Esophagus muscularis mucosa (tissue), 4 donors: ENCODE results near the genes D2HGDH and PDCD1.

GRCh38 chr2:241674164-241675207 lies 12.1 kb downstream of the DTYMK start:
- PRO-cap, result no peak
- RAMPAGE, long total RNA, 4 experiments, result no peak in any of the 4 experiments

DNA sequence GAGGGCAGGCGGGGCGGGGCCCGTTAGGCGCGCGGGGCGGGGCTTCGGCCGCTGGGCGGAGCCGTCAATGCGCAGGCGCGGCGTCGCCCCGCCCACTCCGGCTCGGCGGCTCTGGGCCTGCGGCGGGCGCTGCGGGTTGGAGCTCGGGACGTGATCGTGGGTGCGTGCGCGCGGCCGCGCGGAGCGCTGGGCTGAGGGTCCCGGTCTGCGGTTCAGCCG lies at the start of gene D2HGDH:
D2HGDH (plus strand) TSS at position 95 of the 219 bp plus-strand sequence.
- PRO-cap, result bidirectional peak, plus-strand start at position 95 of the sequence, minus-strand start outside the sequence
- RAMPAGE, long total RNA, 4 experiments, result no peak in any of the 4 experiments

- PRO-cap, result unidirectional peak, minus-strand start at chr2:241805158
- RAMPAGE, long total RNA, 4 experiments, result no peak in any of the 4 experiments
These were observed 4.3 kb upstream of the NEU4 start for GRCh38 chr2:241804417-241805347.

DNA sequence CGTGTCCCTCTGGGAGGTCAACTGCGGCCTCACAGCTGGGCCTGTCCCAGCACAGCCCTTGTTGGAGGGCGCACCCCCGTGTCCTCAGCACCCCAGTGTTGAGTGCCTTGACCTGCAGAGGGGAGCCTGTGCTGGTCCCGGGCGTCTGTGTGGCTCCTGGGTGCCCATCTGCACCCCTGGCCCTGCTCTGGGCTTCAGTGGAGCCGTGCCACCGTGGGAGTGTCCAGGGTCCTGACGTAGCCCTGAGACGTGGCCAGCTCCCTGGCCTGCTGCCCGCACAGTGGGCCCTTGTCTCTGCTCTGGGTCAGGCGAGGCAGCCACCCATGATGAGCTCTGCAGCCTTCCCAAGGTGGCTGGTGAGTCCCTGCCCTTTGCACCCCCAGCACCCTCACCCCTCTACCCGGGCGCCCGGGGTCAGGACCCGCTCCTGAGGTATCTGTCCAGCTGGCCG lies 2.1 kb downstream of the NEU4 start:
- PRO-cap, result no peak
- RAMPAGE, long total RNA, 4 experiments, result no peak in any of the 4 experiments

GRCh38 chr2:241818709-241819405 lies 9.9 kb downstream of the NEU4 start:
- PRO-cap, result no peak
- RAMPAGE, long total RNA, 4 experiments, result no peak in any of the 4 experiments

- PRO-cap, result bidirectional peak, plus-strand start at chr2:241821779, minus-strand start at chr2:241821616
- RAMPAGE, long total RNA, 4 experiments, result no peak in any of the 4 experiments
These were observed 12.4 kb downstream of the NEU4 start for GRCh38 chr2:241821350-241821905.

DNA sequence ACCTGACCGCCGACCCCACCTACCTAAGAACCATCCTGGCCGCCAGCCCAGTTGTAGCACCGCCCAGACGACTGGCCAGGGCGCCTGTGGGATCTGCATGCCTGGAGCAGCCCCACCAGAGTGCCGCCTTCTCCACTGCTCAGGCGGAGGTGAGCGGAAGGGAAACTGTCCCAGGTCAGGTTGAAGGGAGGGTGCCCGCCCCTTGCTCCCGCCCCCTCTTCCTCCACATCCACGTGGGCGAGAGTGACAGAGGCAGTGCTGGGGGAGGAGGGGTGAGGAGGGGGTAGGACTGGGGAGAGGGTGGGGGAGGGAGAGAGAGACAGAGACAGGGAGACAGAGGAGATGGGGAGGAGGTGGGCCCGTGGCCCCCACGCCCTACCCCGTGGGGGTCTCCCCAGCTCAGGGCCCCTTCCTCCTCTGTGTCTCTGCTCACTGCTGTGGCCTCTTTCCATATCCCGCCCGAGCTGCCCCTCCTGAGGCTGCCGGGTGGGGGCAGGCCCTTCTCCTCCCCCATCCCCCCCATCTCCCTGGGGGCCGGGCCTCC lies at the start of gene PDCD1:
PDCD1 (minus strand) TSS at position 155 of the 544 bp plus-strand sequence.
- PRO-cap, result no peak
- RAMPAGE, long total RNA, 4 experiments, result start-site peak on the minus strand in 1 of 4 experiments, centred at position 153 of the sequence, 7 reads per replicate

DNA sequence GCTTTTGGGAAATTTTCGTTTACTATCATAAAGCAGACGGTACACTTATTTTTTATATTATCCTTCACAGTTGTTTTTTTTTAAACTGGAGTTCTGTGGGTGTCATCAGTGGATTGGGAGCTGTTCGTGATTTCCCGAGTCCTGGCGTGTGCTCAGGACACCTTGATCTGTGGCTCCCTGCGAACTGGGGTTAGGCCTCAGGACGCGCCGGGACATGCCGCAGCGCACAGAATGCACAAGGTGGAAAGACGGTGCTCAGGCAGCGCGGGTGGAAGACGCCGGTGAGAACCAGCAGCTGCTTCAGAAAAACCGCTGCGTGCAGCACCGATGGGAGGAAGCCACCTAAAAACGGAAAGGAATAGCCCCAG lies 1.1 kb upstream of the FAM240C start:
- PRO-cap, result no peak
- RAMPAGE, long total RNA, 4 experiments, result no peak in any of the 4 experiments

DNA sequence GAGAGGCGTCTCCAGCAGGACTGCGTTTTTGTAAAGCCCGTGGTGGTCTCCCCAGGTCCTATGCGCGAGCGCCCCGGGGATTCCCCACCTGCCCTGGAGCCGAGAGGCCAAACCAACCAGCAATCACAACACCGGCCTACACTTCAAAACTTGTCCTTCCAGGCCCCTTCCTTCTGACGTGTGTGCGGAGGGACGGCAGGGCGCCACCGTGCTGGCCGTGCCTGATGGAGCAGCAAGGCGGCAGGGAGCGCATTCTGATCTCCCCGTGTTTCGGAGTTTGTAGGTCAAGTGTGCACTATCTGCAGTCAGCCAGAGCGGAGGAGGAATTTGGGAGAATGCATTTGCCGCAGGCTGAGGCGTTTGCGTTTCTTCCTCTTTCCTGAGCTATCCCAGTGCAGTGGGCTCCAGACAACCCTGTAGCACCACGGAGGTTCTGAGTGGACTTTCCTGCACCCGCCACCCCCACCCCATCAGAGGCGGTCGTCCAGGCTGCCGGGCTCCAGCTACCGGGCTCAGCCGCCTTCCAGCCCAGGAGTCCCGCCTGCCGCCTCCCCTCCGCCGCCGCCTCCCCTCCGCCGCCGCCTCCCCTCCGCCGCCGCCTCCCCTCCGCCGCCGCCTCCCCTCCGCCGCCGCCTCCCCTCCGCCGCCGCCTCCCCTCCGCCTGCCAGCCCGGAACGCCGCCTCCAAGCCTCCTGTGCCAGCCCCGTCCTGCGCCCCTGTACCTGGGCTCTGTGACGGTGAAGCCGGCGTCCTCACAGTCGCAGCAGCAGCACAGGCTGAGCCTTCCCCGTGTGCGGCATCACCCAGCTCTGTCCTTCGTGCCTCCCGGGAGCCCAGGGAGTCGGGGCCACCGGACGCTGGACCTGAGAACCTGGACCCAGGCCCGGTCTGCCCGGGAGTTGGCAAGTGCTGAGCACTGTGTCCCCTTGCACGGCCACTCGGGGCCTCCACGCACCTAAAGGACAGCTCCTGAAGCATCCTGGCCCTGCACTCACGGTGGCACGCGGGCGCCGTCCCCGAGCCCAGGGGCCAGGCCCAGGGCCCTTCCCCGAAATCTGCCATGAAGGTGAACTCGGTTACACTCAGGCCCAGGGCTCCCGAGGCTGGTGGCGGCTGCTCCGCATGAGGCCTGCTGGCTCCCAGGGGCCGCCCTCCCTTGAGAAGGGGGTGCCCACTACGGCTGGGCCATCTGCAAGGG lies 1.9 kb upstream of the FAM240C start:
- PRO-cap, result no peak
- RAMPAGE, long total RNA, 4 experiments, result start-site peak on the minus strand in 2 of 4 experiments, centred at positions 845 to 856 of the sequence, 18 to 19 reads per replicate

GRCh38 chr2:242114442-242115020 lies 214.3 kb upstream of the FAM240C start:
- PRO-cap, result no peak
- RAMPAGE, long total RNA, 4 experiments, result no peak in any of the 4 experiments

DNA sequence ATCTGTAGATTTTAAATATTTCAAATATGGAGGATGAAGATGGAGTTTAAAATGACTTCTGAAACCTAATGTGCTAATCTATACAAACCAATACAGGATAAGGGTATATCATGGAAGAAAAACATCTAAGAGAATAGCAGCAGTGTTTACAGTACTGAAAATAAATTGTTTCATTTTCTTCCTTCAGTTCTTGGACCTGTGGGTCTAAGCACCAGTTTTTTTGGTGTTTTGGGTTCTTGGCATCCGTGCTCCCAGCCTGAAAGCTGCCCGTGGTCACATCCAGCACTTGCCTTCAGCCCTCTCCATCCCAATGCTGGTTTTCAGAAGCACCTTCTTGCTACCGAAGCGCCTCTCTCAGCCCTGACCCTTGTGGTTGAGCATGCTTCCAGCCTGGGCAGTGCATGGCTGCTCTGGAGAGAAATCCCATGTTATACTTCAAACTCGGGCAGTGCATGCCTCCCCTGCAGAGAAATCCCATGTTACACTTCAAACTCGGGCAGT lies 217.8 kb upstream of the FAM240C start:
- PRO-cap, result no peak
- RAMPAGE, long total RNA, 4 experiments, result no peak in any of the 4 experiments